Measurements from ENCODE around the gene ZC3H11B.

GRCh38 chr1:216815379-216816255 is 92.4 kb upstream of the ESRRG start:
- PRO-cap, result no peak
- RAMPAGE, long total RNA, 4 experiments, result no peak in any of the 4 experiments

- PRO-cap, result no peak
- RAMPAGE, long total RNA, 4 experiments, result no peak in any of the 4 experiments
Measured at GRCh38 chr1:217135404-217136154, 412.4 kb upstream of the ESRRG start.

- PRO-cap, result no peak
- RAMPAGE, long total RNA, 4 experiments, result no peak in any of the 4 experiments
Measured at GRCh38 chr1:218347252-218348092, 2.3 kb downstream of the TGFB2 start.

DNA sequence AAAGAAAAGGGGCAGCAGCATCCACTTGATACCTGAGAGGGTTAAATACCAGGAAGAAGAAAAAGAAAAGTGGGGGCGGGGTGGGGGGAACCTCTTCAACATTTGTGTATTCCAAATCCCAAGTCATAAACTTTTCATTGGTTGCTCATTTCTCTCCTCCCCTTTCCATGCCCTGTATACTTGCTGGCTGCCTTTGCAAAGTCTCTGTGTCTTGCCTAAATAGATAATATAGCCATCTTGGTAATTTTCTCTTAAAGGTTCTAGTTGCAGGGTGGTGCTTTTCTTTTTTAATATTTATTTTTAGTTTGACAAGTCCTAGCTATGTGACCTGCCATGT is 2.9 kb downstream of the TGFB2 start:
- PRO-cap, result no peak
- RAMPAGE, long total RNA, 4 experiments, result no peak in any of the 4 experiments

GRCh38 chr1:218459853-218460903 is 115.0 kb downstream of the TGFB2 start:
- PRO-cap, result no peak
- RAMPAGE, long total RNA, 4 experiments, result no peak in any of the 4 experiments

GRCh38 chr1:219568465-219568814 is 44.5 kb downstream of the ZC3H11B start:
- PRO-cap, result no peak
- RAMPAGE, long total RNA, 4 experiments, result no peak in any of the 4 experiments

DNA sequence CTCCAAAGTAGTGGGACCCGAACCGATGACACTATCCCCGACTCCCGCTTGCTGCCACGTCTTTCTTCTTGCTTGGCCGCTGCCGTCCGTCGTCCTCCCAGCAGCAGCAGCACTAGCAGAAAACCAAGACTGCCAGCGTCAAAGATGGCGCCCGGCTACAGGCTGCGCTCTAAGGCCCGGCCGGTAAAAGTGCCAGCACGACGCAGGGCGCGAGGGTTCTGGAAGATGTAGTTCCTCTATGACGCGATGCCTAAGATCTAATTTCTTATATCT is at the start of gene ZC3H11B:
TSS of gene ZC3H11B (minus strand) at position 131 of the 273 bp plus-strand sequence.
- PRO-cap, result no peak
- RAMPAGE, long total RNA, 4 experiments, result no peak in any of the 4 experiments

DNA sequence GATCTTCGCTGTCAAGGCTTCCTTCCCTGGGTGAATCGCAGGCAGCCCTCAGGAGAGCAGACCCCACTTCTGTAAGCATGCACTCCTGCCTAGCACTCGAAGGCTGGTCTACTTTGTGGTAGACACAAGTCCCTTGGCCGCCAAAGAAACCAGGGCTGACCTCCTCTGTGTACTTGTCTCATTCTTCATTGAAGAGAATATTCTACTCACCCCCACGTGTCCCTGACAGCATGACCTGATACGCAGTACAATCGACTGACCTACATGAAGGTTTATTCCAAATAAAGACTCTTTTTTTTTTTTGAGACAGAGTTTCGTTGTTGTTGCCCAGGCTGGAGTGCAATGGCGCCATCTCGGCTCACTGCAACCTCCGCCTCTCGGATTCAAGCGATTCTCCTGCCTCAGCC is 881 bp upstream of the SLC30A10 start:
- PRO-cap, result no peak
- RAMPAGE, long total RNA, 4 experiments, result no peak in any of the 4 experiments

DNA sequence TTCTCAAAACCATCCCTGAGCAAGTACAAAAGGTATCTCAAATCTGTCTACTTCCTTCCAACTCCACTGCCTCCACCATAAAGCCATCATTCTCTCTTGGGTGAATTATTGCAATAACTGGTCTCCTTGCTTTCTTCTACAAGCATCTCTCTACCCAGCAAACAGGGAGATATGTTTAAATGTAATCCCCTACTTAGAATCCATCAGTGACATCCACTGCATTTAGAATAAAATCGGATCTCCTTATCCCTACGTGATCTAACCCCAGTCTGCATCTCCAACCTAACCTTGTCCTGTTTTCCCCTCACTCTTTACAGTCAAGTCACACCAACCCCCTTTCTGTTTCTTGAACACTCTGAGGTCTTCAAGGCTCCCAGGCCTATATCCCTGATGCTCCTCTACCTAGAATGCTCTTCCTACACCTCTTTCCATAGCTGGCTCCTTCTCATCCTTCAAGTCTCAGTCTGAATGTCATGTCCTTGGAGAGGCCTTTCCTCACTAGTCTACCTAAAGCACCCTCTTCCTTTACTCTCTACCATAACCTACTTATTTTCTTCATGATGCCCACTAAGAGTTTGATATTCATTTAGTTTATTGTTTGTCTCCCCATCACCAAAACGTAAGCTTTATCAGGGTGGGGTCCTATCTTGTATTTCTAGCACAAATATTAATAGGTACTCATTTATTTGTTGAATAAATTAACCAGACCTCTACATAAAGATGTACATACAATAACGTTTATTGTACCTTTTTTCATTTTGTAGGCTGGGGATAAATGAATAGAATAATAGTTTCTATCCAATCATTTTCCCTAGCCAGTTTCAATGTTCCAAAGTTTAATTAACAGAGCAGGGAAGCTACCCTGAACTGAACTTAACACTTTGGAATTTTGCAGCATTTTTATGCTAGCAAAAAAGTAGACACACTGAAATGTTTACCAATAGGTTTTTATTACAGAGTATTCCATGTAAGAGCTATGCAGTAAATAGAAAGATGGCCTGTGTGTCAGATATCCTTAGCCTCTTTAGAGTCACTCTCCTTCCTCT is 72.1 kb downstream of the RAB3GAP2 start:
- PRO-cap, result no peak
- RAMPAGE, long total RNA, 4 experiments, result start-site peak on the minus strand in 1 of 4 experiments, centred at position 533 of the sequence, 5 reads per replicate

GRCh38 chr1:220264652-220264894 is 7.7 kb downstream of the RAB3GAP2 start:
- PRO-cap, result no peak
- RAMPAGE, long total RNA, 4 experiments, result no peak in any of the 4 experiments

GRCh38 chr1:220267209-220268158 is 4.8 kb downstream of the RAB3GAP2 start:
- PRO-cap, result no peak
- RAMPAGE, long total RNA, 4 experiments, result no peak in any of the 4 experiments

- PRO-cap, result unidirectional peak, plus-strand start at chr1:220527473
- RAMPAGE, long total RNA, 4 experiments, result no peak in any of the 4 experiments
Measured at GRCh38 chr1:220526991-220527851, 715 bp upstream of the MARK1 start.

DNA sequence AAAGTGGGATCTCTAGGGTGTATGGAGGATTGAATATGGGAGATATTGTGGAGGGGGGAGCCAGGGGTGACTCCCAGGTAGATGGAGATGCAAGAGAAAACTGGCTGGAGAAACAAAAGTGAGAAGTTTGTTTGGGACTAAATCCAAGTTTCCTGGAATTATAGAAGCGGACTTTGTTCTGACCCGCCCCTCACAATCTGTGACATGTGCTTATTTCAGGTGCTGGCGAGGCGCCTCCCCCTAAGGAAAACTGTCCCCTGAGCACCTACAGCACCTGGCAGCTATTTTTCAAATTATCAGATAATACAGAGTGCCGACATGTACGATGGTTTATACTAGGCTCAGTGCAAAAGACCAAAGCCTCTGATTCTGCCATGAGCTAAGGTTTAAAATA is 13.9 kb downstream of the MTARC2 start:
- PRO-cap, result no peak
- RAMPAGE, long total RNA, 4 experiments, result no peak in any of the 4 experiments

DNA sequence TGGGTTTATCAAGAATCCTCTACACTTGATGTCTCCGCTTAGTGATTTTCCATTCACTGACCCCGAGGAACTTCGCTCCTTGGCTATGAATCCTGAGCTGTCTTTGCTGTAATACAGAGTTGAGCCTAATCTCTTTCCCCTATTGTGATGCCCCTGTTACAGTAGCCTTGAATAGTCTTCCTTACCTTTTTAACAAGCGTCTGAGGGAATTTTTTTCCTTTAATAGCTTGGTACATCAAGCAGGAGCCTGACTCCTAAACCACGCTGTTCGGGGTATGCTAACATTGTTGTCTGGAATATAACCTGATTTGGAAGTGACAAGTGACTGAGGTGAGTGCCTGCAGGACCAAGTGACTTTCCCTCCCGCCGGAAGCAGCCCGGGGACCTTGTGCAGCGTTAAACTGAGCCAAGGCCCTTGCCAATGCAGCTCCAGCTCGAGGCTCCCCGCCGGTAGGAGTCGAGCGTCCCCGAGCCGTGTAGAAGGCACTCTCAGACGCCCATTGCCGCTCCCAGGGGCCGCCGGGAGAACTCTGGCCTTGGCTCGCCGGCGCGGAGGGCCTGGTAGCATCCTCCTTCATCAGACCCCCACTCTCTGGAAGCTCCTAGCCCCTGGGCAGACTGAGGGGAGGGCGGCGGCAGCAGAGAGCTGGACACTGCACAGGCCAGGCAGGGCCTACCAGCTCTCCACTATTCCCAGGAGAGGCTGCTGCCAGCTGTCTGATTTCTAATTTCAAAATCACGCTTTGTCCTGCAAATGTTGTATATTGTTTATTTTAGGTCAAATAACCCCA is 668 bp upstream of the MTARC1 start:
- PRO-cap, result no peak
- RAMPAGE, long total RNA, 4 experiments, result no peak in any of the 4 experiments

DNA sequence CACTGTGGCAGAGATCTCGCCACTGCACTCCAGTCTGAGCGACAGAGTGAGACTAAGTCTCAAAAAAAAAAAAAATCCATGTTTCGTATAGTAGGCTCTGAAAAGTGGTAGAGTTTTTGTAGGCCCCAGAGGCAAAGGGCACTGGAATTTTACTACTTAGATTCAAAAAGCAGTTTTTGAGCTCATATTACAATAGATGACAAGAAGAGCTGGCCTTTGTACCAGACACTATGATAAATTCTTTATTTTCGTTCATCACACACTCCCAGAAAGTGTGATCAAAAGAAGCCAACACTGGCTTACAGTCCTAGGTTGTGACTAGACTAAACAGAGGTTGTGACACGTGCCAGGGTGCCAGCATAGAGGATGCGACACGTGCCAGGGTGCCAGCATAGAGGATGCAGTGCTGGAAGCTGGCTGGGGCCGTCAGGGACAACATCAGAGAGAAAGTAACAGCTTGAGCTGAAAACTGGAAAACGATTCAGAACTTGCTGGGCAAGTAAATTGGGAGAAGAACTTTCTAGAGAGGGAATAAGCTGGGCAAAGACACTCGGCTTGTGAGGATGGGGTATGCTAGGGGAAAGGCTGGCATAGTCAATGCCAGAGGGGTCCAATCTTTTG is 2.1 kb downstream of the MTARC1 start:
- PRO-cap, result no peak
- RAMPAGE, long total RNA, 4 experiments, result no peak in any of the 4 experiments

GRCh38 chr1:220962034-220962213 is 82.7 kb downstream of the HLX start:
- PRO-cap, result no peak
- RAMPAGE, long total RNA, 4 experiments, result no peak in any of the 4 experiments

DNA sequence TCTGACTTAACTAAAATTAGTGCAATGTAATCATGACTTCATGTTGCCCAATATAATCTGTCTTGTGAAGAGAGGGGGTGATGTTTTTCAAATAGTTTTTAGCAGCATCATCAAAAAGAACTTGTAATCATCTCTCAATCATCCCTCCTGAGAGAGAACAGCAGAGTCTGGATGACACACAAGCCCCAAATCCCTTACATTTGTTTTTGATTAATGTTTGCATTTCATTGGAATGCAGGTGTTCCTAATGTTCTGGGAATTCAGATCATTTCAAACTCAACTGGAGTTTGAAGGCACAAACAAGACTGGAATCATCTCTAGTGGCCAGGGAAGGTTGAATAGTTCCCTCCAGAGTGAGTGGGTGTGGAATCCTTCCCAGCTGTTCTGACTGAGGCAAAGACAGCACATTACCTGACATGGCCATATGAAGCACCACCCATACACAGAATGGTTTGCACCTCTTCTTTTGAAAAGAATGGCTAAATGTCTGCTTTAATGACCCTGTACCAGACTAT is 83.0 kb downstream of the HLX start:
- PRO-cap, result no peak
- RAMPAGE, long total RNA, 4 experiments, result no peak in any of the 4 experiments

- PRO-cap, result no peak
- RAMPAGE, long total RNA, 4 experiments, result no peak in any of the 4 experiments
Measured at GRCh38 chr1:221097343-221097787, 218.1 kb downstream of the HLX start.

- PRO-cap, result no peak
- RAMPAGE, long total RNA, 4 experiments, result no peak in any of the 4 experiments
Measured at GRCh38 chr1:221273740-221274131, 394.5 kb downstream of the HLX start.

DNA sequence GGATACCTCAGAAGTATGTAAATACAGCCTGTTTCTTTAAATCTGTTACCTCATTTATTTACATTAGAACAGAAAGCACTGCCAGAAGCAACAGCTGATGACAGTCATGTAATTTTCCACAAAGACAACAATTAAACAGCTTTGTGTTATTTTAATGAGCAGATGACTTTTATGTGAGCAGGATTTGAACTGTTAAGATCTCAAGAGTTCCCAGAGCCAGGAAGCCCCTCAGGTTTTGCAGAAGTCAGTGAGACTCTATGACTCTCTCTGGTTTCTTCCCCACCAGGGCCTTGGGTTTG is 26.3 kb downstream of the DUSP10 start:
- PRO-cap, result no peak
- RAMPAGE, long total RNA, 4 experiments, result no peak in any of the 4 experiments

All from suprapubic skin (tissue), 4 donors.